ENCODE data around the genes USP44 and LTA4H.

DNA sequence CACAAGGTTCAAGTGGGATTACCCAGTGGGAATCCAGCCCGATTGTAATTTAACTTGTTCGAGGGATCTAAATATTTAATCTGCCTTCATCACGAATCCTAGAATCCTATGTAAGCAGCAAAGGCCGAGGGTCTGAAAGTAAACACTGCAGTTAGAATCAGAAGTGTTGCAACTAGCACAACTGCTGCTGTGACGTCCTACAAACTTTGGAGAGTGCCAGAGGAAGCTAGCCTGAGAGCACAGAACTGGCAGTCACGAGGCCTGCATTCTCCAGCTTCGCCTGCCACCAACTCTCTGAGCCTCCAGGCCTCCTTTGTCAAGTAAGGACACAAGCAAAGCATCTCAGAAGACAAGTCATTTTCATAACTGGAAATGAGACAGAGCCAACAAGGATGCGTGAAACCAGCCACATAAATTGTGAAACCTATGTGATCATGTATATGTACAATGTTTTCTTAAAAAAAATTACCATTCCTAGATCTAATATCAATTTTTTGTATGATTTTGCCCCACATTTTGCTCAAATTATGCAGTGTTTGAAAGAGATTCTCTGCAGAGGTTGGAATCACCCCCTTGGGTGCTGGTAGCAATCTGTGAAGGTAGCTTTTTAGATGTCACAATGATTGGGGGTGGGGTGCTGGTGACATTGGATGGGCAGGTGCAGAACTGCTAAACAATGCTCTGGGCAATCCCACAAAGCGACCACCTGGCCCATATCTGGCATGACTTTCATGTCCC, 137.4 kb downstream of the CRADD start:
- PRO-cap = no peak

GRCh38 chr12:94007668-94007962, 140.8 kb upstream of the PLXNC1 start:
- PRO-cap = no peak

DNA sequence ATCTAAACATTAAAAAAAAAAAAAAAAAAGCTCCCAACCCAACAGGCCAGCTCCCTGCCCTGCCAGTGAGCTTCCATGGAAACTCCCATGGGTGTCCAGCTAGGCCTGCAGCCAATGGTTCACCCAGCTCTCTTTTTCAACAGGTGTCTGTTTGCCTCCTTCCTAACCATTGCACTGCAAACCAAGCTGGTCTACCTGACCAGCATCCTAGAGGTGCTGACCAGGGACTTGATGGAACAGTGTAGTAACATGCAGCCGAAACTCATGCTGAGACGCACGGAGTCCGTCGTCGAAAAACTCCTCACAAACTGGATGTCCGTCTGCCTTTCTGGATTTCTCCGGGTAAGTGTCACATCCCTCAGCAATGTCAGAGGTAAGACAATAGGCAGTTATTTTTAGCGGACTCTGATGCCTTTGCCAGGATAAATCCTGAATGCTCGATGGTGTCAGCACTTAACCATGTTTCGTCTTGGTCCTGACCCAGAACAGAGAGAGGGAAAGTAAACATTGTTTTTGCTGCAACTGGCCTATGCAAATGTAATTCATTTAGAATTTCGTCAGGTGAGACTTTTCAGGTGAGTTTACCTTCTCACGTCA, 112.2 kb downstream of the PLXNC1 start:
- PRO-cap = no peak

- PRO-cap = no peak
These were observed 92.0 kb downstream of the CEP83 start for GRCh38 chr12:94367422-94368364.

GRCh38 chr12:94561827-94562491, 88.4 kb downstream of the TMCC3 start:
- PRO-cap = no peak

DNA sequence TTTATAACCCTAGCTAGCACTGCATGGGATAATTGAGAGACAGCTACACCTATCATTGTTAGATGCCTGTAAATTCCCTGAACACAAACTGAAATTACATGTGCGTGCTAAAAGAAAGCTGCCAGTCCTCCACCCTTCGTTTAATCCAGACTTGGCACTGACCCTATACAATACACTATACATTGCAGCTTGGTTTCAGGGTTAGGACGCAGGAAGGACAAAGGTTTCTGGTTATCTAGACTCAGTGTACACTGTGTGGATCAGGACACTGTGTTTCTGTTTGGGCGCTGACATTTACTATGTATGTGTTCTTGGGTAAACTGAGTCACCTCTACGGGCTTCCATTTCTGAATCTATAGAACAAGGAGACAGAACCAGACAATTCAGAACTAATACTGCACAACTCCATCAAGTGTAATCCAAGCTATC, 63.4 kb downstream of the TMCC3 start:
- PRO-cap = no peak

GRCh38 chr12:94618904-94619353, 31.4 kb downstream of the TMCC3 start:
- PRO-cap = no peak

DNA sequence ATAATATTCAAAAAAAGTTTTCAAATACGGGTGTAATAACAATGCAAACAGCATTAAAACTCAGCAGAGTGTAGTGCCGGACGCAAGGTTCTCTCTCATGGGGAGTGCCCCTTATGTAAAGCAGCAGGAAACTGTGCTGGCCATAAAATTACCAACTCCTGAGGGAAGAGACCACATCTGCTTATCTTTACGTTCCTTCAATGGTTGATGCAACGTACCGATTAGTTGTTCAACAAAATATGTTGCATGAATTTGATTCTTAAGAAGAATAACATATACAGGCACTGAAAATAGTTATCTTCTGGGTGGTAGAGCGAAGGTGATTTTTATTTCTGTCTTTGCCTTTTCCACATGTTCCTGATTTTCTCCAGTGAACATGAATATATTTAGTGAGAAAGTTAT, 118.8 kb upstream of the TMCC3 start:
- PRO-cap = bidirectional peak, plus-strand start at position 53 of the sequence, minus-strand start outside the sequence

DNA sequence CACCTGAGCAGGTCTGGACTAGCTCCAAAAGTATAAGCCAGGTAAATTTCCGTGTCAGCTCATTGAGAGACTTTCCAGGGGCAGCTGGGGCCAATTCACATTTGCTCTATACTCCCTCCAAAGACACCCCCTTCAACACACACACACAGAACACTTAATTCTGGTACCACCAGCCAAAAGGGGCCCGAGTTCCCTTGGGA, 131.4 kb downstream of the NDUFA12 start:
- PRO-cap = no peak

GRCh38 chr12:95205673-95205887, 11.7 kb downstream of the FGD6 start:
- PRO-cap = no peak

GRCh38 chr12:95380074-95380735, 93.7 kb upstream of the METAP2 start:
- PRO-cap = unidirectional peak, plus-strand start at chr12:95380509

DNA sequence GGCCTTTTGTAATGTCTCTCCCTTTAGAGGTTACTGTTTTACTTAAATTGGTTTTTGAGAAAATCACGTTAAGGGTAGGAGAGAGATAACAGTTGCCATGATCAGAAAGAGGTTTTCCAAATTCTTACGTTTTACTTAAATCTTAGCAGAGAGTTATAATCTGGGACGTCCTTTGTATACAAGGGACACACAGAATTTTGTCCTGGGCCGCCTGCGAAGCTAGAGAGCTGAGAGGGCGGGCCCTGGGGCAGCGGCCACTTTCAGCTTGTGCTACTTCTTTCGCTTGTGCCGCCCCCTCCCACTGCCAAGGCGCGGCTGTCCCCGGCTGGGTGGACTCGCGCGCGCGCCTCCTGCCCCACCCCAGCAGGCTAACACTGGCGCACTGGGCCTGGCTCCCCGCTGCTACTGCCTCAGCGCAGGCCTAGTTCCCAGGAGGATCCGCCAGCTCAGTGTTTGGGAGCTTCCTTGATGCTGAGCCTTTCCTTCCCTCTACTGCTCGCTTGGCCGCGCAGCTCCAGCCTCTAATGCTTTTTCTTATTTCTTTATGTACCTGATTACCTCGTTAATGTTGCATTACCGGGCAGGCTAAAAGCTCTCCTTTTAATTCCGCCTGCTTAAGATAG, 27.5 kb upstream of the METAP2 start:
- PRO-cap = no peak

DNA sequence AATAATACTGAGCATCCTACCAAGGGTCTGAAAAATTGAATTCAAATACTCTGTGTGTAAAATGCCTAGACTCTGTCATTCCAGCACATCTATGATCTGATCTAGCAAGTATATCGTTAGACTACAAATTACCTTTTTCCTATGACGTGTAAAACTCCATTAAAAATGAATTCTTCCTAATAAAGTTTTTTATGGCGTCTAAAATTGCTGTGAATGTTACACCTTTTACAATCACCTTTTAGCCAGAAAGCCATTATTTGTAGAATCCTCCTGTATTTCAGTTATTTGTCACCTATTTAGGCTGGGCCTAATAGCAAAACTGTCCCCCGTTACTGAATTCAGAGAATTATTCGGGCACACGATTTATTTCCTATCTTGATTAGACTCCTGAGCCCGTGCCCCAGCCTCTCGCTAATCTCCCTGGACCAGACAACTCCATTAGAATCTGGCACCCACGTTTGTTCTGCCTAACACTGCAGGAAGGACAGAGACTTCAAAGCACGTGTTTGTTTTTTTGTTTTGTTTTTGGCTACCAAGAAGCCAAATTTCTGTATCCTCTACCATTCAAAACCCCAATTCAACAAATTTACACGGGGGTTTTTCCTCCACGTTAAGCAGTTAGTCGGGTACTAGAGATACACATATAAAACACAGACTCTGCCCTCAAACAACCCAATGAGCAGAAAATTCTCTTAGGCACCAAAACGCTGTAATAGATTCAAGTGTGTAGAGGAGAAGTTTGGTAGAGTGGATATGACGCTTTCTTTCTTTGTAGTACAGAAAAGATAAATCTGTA, 4.9 kb downstream of the USP44 start:
- PRO-cap = bidirectional peak, plus-strand start at position 610 of the sequence, minus-strand start at position 465 of the sequence

GRCh38 chr12:95551084-95552050, at the start of gene USP44:
USP44 (minus strand) TSS chr12:95551476.
- PRO-cap = no peak

DNA sequence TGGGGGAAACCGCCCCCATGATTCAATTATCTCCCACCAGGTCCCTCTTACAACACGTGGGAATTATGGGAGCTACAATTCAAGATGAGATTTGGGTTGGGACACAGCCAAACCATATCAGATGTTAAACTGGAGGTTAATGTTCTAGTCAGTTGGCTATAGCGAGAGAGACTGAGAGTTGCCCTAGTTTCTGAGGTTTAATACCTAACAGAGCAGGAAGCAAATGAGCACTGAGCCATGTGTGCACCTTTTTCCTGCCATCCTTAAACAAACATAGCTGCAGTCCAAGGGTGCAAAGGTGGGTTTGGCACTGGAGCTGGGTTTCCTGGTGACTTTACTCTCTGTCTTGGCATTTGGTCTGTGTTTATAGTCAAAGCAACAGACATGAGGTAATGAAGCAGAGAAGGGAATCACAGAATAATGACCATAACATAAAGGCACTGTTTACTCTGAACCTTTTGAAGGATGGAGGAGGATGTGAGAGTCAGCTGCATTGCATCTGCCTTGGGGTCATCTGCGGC, 83.6 kb upstream of the USP44 start:
- PRO-cap = no peak

DNA sequence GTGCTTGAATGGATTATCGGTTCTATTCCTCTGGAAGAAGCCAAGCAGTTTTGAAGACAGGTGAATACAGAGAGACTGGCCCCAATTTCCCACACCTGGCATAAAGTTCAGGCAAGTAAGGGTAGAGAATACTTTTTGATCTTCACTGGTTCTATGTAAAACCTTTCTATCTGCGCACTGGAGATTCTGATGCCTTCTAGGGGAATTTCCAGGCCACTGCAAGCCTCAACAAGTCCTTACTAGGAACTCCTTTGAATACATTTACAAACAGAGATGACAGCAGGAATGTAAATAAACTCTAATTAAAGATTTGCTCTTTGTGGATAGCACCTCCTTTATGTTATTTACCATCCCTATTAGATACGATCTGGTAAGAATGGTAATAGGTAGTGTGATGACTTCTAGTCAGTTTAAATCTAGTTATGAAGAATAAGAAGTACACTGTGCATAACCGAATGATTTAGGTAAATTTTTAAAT, 69.2 kb downstream of the NTN4 start:
- PRO-cap = no peak

GRCh38 chr12:95742563-95742930, 48.0 kb downstream of the NTN4 start:
- PRO-cap = no peak

DNA sequence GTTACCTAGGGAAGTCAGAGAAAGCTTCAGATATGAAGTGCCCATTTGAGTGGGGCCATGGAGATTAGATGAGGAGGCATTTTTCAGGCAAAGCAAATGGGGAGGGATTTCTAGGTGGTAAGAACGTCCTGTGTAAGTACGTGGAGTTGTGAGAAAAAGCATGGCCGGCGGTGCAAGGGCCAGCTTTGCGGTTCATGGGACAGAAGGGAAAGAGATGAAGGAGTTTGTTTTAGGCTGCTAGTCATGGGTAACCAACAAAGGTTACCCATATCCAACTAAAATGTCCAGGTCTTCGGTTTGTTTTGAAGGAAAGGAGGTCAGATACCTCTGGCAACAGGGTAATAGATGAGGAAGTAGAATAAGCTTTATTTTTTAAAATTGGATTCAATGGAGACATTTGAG, 10.1 kb upstream of the SNRPF start:
- PRO-cap = no peak

DNA sequence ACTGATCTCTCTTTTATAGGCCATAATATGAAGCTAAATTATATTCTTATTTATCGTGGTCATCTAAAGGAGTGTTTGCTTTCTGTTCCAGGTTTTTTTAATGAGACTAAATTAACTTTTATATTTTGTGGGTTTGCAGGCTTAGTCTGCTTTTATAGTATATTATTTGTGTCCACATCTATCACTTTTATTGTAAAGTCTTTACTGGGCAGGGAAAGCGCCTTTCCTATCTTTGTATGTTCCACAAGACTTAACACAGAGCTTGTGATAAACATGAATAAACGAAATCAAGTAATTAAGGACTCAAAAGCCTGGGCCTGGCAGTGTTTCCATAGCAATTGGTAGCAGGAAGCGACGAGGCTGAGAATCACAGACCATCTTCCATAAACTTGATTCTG, 484 bp downstream of the CCDC38 start:
- PRO-cap = unidirectional peak, plus-strand start at position 334 of the sequence

- PRO-cap = bidirectional peak, plus-strand start at chr12:96035749, minus-strand start at chr12:96035583; unidirectional peak, plus-strand start at chr12:96036014
These were observed at the start of gene LTA4H for GRCh38 chr12:96034996-96036306. LTA4H (minus strand) TSS chr12:96035587.